ENCODE results near the genes RAB11FIP3, PRR35 and RHOT2.

DNA sequence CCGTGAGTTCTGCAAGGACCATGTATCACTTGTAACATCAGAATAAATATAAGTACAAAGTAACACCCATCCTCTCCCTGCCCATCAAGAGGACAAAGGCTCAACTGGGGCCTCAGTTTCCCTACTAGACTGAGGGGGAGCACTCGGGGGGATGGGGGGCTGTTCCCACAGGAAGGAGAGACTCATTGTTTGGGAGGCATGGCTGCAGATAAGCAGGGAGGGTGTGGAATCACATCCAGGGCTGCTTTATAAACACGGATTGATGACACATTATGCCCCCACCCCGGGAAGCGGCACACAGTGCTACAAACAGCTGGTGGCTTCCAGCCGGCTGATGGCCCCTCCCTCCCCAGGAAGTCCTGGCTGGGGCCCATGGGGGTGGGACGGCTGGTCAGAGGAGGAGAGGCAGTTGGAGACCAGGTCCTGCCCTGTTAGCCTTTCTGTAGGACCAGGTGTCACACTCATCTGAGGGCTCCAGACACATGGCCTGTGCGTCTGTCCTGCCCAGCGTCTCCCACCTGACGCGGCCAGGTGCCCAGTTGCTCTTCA is 1.4 kb upstream of the MPG start:
- PRO-cap, result bidirectional peak, plus-strand start at position 394 of the sequence, minus-strand start at position 210 of the sequence
- RAMPAGE, long total RNA, 4 experiments, result no peak in any of the 4 experiments

DNA sequence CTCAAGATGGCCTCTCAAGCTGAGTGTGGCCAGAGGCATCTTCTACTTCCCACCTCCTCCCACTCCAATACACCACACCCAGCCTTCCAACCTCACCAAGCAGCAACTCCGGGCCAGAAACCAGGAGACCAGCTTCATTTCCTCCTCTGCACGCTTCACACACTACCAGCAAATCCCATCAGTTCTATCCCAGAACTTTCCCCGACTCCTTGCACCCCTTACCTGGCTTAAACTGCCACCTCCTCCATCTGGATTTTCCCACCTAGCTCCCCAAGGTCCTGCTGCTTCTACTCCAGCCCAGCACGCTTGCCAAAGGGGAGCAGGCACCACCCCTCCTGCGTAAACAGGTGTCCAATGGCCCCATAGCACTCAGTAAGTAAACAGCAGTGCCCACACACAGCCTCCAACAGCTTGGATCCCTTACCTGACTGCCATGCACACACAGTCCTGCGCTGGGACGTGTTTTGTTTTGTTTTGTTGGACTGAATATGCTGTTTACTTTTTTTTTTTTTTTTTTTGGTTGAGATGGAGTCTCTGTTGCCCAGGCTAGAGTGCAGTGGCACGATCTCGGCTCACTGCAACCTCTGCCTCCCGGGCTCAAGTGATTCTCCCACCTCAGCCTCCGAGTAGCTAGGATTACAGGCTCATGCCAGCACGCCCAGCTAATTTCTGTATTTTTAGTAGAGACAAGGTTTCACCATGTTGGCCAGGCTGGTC is 11.9 kb downstream of the HBQ1 start:
- PRO-cap, result no peak
- RAMPAGE, long total RNA, 4 experiments, result no peak in any of the 4 experiments

GRCh38 chr16:252448-253194 is 18.0 kb downstream of the FAM234A start:
- PRO-cap, result no peak
- RAMPAGE, long total RNA, 4 experiments, result no peak in any of the 4 experiments

DNA sequence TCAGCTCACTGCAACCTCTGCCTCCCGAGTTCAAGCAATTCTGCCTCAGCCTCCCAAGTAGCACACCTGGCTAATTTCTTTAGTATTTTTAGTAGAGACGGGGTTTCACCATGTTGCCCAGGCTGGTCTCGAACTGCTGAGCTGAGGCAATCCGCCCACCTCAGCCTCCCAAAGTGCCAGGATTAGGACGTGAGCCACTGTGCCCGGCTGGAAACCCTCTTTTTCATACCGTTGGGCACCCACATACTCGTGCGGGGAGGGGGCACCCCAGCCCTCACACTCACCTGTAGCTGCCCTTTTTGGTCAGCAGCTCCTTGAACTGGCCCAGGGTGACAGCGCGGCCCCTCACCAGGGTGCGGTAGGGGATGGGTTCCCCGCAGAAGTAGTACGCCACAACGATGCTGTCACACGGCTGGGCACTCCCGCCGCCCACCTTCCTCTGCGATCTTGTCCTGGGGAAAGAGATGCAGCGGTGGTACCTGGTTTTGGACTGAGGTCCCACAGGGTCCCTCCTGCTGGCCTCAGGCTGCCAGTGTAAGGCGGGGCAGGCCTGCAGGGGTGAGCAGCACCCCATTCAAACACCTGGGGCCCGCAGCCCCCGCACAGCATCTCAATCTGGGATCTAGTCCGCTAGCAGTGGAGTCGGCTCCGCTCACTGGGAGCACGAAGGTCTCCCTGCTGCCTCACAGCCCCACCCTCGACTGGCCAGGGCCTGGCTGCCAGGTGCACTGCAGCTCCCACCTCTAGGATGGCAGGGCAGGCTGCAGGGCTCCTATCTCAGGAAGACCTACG is 6.4 kb downstream of the PDIA2 start:
- PRO-cap, result no peak
- RAMPAGE, long total RNA, 4 experiments, result no peak in any of the 4 experiments

DNA sequence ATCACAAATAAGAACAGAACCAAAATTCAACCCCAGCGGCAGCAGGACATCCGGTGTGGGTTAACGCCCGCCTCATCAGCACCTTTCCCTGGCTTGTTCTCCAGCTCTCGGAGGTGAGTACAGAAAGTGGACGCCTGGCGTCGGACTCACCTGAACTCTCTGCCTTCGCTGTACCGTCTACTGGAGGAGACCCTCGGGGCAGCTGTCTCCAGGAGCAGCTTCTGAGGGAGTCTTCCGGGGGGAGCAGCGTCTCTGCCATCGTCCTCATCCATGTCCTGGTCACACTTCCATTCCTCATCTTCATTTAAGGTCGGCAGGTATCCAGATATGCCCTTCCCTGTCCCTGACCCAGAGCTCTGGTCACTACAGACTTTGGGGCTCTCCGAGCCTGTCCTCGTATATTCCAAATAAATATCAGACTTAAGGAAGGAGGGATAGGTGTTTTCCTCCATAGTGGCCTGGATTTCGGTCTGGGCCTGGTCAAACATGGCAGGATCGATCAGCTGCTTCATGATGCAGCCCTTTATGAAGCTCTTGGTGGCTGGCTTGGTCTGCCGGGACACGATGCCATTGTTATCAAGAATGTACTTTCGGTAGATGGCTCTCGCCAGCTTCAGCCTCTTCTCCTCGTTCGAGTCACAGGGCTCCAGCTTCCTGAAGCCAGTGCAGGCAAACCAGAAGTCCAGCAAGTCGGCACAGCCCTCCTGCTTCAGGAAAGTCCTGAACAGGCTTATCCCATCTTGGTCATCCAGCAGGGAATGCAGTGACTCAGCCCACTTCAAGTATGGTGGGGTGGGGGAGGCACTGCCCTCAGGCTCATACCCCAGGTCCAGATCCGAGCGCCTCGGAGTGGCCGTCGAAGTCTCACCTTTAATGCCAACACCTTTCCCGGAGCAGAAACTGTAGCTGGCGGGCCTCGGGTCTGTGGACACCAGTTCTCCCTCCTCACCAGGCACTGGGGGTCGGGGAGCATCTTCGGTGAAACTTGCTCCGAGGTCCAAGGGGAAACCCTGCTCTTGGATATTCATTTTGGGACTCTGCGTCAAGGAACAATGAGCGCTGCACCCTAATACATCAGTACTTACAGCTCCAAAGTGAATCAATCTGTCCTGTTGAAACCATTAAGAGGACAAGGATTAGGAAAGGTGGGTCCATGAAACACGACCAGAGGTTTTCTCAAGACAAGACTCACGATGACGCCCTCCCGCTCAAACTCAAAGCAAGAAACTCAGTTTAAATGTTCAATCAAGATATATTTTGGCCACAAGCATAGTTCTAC is 6.1 kb downstream of the AXIN1 start:
- PRO-cap, result no peak
- RAMPAGE, long total RNA, 4 experiments, result no peak in any of the 4 experiments

DNA sequence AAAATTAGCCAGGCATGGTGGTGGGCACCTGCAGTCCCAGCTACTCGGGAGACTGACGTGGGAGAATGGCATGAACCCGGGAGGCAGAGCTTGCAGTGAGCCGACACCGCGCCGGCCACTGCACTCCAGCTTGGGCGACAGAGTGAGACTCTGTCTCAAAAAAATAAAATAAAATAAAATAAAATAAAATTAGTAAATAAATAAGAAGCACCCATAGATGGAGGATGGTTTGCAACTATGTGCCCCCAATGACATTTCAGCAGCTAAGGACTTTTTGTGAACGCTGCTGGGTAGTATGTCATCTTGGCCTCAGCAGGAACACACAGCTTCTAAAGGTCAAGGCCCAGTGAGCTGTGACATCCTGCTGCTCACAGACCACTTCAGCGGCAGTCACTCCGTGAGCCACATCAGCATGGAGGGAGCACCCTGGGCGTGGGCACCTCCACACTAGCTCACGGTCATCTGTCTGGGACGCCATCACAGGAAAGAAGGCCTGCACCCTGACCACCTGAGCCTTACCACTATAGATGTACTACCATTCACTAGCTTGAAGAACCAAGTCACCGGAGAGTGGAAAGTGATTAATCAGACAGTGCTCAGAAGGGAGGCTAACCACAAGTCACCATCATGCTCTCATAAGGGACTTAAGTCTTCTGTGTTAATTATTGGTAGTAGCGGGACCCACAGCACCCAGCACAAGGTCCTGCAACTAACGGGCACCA is 3.4 kb downstream of the AXIN1 start:
- PRO-cap, result no peak
- RAMPAGE, long total RNA, 4 experiments, result no peak in any of the 4 experiments

DNA sequence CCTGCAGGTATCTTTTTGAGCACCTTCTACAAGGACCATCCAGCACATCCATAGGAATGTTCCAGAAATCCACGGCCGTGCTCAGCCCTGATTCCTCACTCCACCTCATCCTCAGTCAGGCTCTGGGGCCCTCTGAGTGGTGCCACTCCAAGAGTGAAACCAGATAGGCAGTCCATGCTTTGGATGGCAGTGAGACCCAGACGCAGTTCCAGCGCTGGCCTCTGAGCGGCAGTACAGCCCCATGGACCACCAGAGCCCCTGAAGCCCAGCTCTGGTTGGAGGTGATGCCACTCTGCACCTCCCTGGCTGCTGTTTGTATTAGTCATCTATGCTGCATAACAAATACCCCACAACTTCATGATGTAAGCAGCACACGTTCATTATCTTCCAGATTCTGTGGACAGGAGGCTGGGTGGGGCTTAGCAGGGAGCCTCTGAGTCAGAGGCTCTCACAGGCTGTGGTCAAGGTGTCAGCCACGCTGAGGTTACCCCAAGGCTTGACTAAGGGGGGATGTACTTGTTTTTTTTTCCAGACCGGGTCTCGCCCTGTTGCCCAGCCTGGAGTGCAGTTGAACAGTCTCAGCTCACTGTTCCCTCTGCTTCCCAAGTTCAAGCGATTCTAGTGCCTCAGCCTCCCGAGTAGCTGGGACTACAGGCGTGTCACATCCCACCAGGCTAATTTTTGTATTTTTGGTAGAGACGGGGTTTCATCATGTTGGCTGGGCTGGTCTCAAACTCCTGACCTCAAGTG is 5.1 kb upstream of the NME4 start:
- PRO-cap, result no peak
- RAMPAGE, long total RNA, 4 experiments, result no peak in any of the 4 experiments

DNA sequence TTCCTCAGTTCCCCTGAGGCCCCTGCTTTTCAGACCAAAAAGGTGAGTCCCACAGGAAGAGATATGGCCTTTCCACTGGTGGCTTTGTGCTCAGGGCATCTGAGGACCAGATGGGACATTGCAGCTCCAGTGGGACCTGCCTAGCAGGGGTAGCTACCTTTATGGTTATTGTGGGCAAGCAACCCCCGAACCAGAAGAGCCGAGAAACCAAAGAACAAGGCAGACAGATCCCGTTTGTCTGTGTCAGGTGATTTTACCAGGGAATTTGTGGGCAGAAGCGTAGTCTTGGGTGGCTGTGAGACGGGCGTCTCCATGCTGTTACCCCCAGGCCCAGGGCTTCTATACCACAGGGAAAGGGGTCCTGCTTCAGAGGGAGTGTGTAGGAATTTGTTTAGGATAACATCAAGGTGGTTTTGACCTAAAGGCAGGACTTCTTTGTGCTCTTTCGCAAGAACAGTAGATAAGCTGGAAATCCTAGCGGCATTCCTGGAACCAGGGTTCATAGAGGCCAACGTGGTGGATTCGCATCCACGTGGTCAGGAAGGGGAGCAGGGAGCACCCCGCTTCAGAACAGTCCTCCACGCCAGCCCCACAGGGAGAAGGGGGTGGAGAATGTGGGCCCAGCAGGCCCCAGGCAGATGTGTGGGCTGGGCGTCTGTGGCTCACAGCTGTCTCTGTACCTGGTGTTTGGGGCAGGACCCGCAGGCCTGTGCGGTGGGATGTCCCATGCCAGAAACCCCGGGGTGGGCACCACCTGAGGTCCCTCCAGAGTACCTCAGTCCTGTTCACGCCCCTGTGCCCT is 3.9 kb downstream of the DECR2 start:
- PRO-cap, result no peak
- RAMPAGE, long total RNA, 4 experiments, result no peak in any of the 4 experiments

- PRO-cap, result no peak
- RAMPAGE, long total RNA, 4 experiments, result no peak in any of the 4 experiments
Observed at GRCh38 chr16:410118-411083, 8.7 kb downstream of the DECR2 start.

DNA sequence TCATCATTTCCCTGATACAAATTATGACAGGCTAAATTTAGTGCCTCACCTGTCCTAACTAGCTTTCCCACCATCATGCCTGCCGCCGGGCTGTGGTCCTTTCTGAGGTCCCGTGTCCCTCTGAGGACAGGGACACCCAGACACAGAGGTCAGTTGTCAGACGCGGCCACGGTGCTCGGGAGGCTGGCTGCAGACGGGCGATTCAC is 941 bp upstream of the RAB11FIP3 start:
- PRO-cap, result no peak
- RAMPAGE, long total RNA, 4 experiments, result no peak in any of the 4 experiments

DNA sequence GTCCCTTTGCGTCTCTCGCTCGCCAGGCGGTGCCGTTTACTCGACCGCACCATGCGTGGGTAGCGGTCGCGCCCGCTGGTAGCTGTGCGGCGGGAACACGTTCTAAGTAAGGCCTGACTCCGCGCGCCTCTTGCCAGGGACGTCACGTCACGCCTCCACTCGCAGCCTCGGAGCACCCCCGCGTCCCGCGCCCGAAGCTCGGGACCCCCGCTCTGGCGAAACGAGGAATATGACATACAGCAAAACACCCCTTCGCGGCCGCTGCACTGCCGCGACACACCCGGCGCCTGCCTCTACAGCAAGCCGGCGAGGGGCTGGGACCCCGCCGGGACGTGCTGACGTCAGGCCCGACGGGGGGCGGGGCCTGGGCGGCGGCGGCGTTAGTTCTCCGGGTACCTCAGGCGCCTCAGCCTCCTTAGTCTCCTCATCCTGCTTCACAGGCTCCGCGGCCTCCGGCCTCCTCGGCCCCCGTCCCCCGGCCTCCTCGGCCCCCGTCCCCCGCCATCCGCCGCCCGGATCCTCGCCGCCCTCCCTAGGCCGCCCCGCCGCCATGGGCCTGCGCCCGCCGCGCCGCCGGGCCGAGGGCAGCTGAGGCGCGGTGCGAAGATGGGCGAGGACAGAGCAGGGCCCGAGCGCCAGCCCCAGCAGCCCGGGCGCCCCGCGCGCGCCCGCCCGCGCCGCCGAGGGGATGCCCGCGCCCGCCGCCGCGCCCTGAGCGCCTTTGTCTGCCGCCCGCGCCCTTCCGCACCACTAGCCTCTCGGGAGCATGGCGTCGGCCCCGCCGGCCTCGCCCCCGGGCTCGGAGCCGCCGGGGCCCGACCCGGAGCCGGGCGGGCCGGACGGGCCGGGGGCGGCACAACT is at the start of gene RAB11FIP3:
RAB11FIP3 (plus strand) TSS at position 409 of the 861 bp plus-strand sequence.
- PRO-cap, result bidirectional peak, plus-strand start at position 383 of the sequence, minus-strand start at position 295 of the sequence; bidirectional peak, plus-strand start at position 753 of the sequence, minus-strand start at position 723 of the sequence
- RAMPAGE, long total RNA, 4 experiments, result no peak in any of the 4 experiments

DNA sequence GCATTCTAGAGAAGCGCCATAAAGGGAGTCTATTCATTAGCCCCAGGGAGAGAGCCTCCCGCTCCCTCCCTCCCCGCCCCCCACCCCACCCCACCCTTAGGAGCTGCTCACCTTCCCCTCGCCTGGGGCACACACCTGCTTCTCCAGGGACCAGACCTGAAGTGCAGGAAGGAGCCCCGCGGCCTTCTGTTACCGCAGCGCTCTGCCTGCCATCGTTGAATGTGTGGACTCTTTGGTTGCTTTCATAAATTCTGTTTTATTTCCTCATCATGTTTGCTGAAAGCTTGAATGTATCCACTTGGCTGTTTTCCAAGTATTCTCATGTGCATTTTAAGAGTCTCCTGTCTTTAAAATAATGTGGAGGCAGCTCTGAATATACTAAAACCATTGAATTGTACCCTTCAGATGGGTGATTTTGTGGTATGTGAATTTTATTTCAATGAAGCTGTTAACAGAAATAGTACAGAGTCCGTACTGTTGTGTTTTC is 25.4 kb downstream of the RAB11FIP3 start:
- PRO-cap, result no peak
- RAMPAGE, long total RNA, 4 experiments, result no peak in any of the 4 experiments

- PRO-cap, result unidirectional peak, plus-strand start at chr16:526743; unidirectional peak, plus-strand start at chr16:526916
- RAMPAGE, long total RNA, 4 experiments, result no peak in any of the 4 experiments
Observed at GRCh38 chr16:526315-527003, 1.1 kb upstream of the CAPN15 start.

GRCh38 chr16:529980-530754 is 2.7 kb downstream of the CAPN15 start:
- PRO-cap, result no peak
- RAMPAGE, long total RNA, 4 experiments, result no peak in any of the 4 experiments

- PRO-cap, result no peak
- RAMPAGE, long total RNA, 4 experiments, result no peak in any of the 4 experiments
Observed at GRCh38 chr16:554964-555556, 5.1 kb upstream of the PRR35 start.

DNA sequence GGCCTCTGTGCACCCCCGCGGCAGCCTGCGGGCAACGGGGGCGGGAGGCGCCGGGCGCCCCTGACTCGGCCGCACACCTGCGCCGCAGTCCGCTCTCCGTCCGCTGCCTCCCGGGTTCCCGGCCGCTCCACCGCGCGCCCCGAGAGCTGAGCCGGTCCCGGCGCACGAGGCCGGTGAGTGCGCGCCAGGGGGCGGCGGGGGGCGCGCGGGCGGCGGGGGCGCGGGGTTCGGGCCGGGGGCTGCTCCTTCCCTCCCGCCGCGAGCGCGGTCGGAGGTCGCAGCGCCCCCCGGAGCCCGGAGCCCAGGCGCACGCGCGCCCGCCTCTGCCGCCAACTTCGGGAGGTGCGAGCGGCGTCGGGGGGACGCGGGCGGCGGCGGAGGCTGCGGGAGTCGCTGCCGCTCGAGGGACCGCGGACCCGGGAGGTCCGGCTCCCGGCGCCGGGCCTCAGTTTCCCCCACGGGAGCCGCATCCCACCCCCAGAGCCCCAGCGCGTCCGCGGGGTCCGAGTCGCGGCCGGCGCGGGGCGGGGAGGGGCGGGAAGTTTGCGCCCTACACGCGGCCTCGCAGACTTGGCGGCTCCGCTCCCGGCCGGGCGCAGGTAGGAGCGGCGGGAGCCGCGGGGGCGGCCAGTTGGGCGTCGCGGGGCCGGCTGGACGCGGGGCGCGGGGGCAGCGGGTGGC is at the start of gene PRR35:
PRR35 (plus strand) TSS at position 332 of the 681 bp plus-strand sequence.
- PRO-cap, result no peak
- RAMPAGE, long total RNA, 4 experiments, result no peak in any of the 4 experiments

- PRO-cap, result no peak
- RAMPAGE, long total RNA, 4 experiments, result no peak in any of the 4 experiments
Observed at GRCh38 chr16:603268-603626, 13.4 kb downstream of the RAB40C start.

GRCh38 chr16:667524-668849 is at the start of gene RHOT2:
Gene RHOT2 (plus strand): TSS chr16:668132.
- PRO-cap, result unidirectional peak, plus-strand start at chr16:668166
- RAMPAGE, long total RNA, 4 experiments, result start-site peak on the plus strand in 4 of 4 experiments, at chr16:668100-668176 at its widest, 72 to 201 reads per replicate

- PRO-cap, result no peak
- RAMPAGE, long total RNA, 4 experiments, result start-site peak on the minus strand in 1 of 4 experiments, at chr16:686938-687136 at its widest, 6 reads per replicate
Observed at GRCh38 chr16:686819-687888, 3.0 kb upstream of the JMJD8 start.

DNA sequence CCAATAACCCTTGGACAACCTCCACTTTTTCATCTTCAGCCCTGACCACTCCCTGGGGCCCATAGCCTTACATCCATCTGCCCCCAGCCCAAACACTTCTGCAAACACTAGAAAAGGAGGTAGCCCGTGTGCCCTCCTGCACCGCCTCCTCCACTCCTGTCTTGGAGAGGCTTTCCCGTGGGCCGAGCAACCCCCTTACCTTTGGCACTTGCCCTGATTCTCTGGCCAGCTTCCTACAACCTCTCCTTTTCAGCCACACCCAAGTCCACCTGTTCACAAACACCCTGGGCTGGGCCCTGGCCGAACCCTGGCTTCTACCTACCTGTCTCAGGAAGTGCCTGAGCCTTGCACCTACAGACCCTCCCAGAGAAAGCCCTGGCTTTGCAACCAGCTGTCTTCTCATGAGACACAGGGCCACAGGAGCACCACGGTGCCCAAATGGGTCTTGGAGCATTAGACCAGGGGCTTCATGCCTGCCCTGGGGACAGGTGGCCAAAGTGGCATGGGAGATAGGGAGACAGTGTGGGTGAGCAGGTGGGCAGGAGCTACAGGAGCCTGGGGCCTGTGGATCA is 2.0 kb upstream of the ANTKMT start:
- PRO-cap, result no peak
- RAMPAGE, long total RNA, 4 experiments, result no peak in any of the 4 experiments

All from gastroesophageal sphincter (tissue), 4 donors.